SJCRH30 (cell line): Measurements from ENCODE around the genes LIME1 and TPD52L2.

- RAMPAGE, long total RNA = no peak
These were observed 31.0 kb upstream of the TCFL5 start for GRCh38 chr20:62892469-62893240.

GRCh38 chr20:62894866-62895290 lies 31.4 kb downstream of the DIDO1 start:
- RAMPAGE, long total RNA = no peak

DNA sequence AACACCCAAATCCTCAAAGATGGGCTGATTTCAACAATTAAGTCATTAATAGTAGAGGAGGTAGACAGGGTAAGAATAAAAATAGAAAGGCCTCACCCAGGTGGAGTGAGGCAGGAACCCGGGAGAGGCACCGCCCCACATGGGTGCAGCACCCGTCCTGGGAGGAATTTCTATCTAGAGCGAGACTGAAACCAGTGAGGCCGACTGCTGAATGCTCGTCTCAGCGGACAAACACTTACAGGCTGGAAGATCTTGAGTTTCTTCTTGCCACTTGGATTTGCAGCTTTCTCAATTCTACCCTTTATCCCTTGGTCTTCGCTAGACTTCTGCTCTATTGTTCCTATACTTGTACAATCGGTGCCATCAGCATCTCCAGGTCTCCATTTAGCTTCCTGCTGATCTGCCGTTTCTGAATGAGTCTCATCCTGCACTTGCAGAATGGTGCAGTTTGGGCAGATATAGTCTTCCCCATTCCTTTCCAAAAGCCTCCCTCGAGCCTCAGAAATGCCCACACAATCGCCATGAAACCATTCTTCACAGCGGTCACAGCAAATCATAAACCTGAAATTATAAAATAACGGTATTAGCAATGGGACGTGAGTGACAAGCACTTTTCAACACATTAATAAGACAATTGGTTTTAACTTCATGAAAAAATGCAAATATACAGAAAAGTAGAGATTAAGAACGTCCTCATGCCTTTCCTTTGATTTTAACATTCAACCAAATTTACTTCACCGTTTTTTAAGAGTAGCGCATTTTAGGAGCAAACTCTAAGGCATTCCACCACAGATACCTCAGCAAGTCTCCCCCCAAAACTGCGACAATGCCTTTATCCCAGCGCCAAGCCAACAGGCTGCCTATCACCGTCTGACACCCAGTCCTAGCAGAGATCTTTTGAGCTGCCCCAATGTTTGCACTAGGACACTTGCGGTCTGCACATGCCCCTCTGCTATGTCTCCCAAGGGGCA lies 16.6 kb downstream of the DIDO1 start:
- RAMPAGE, long total RNA = no peak

DNA sequence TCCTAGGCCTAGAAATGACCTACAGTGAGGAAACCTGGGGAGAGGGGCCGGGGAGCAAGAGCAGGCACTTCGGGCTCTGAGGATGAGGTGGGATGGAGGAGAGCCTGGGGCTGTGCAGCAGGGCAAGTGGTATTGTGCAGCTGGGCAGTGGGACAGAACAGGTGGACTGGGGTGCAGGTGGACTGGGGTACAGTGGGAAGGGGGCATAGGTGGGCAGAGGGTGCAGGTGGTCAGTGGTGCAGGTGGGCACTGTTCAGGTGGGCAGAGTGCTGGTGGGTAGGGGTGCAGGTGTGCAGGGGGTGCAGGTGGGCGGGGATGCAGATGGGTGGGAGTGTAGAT lies 20.6 kb downstream of the BHLHE23 start:
- RAMPAGE, long total RNA = no peak

DNA sequence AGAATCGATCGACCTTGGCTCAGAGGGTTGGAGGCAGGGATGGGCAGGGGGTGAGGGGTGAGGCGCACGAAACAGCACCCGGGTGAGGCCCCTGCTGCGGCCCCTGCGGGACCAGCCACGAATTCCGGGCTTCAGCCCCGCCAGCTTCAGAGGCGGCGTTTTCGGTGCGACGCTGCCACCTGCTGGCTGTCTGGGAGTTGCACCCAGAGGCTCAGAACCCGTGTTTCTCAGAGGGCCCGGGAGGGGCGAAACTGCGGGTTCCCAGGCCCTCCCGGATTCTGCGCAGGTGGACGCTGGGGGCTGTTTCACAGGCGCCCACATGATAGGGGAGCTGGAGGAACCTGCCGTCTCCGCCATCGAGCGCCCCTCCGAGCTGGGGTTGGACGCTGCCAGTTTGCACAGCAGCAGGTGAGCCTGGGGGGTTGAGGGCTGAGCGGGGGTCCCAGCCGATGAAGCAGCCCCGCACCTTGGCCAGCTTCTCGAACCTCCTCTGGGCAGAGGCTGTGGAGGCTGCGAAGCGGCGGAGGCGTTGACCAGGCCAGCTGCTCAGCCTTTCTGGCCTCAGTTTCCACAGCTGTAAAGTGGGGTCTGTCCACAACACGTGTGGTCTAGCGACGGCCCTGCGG lies 2.4 kb upstream of the BHLHE23 start:
- RAMPAGE, long total RNA = no peak

DNA sequence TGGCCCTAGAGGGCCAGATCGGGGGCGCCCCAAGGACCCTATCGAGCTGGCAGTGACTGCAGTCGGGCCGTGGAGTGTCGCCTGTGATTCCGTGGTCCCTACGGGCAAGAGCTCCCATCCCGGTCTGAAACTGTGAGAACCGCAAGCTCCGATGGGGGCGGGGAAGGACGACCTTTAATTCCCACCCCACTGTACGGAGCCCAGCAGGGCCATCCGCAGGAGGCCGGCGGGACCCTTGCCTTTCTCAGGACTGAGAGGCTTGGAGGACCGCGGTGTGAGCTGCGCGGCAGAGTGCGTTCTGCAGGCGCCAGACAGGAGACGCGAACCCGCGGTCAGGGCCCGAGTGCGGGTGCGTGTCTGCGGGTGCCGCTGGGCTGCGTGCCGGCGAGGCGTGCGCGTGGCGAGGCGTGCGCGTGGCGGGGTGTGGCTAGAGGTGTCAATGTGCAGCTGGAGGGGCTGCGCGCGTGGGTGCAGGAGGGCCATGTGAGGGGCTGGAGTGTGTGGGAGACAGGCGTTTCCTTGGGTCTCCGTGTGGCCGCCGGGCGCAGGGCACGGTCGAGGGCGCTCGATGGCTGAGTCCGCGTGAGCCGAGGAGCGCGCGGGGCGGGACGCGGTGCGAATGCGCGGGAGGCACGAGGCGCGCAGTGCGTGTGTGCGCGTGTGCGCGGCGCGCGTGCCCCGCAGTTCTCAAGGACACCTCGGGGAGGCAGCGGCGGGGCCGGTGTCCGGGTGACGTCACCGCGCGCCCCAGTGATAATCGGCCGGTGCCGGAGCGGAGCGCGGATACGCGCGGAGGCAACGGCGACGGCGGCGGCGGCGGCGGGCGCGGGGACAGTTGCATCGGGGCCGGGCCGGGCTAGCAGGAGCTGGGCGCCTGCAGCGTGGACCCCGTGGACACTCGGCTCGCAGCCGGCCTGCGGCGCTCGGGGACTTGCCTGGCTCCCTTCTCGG lies 38.9 kb downstream of the YTHDF1 start:
- RAMPAGE, long total RNA = no peak

DNA sequence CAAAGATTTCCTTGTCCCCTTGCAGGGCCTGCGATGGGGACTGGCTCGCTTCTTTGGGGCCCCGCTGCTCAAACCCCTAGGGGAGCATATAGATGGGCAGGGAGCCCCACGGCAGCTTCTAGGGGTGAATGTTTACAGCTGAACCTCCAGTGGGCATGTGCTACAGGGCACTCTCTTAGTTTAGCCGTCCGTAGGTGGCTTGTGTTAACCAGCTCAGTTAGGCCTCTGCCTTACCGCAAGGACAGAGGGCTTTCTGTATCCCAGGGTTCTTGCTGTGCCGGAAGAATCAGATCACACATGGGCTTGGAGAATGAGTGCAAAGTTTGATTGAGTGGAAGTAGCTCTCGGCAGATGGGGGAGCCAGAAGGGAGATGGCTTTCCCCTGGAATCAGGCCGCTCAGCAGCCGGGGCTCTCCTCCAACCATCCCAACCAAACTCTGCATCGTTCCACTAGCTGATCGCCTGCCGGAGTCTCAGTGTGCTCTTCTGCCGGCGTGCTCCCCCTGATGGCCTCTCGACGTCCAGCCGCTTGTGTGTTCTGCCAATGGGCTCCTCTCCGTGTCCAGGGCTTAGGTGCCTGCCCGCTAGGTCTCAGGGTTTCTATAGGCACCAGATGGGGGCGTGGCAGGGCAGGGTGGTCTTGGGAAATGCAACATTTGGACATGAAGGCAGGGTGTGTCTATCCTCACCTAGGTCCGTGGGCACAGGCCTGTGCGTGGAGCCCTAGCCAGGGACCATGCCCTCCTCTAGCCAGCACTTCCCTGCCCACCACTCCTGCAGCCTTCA lies 5.0 kb upstream of the BIRC7 start:
- RAMPAGE, long total RNA = no peak

GRCh38 chr20:63363779-63364073 lies 2.6 kb upstream of the CHRNA4 start:
- RAMPAGE, long total RNA = no peak

DNA sequence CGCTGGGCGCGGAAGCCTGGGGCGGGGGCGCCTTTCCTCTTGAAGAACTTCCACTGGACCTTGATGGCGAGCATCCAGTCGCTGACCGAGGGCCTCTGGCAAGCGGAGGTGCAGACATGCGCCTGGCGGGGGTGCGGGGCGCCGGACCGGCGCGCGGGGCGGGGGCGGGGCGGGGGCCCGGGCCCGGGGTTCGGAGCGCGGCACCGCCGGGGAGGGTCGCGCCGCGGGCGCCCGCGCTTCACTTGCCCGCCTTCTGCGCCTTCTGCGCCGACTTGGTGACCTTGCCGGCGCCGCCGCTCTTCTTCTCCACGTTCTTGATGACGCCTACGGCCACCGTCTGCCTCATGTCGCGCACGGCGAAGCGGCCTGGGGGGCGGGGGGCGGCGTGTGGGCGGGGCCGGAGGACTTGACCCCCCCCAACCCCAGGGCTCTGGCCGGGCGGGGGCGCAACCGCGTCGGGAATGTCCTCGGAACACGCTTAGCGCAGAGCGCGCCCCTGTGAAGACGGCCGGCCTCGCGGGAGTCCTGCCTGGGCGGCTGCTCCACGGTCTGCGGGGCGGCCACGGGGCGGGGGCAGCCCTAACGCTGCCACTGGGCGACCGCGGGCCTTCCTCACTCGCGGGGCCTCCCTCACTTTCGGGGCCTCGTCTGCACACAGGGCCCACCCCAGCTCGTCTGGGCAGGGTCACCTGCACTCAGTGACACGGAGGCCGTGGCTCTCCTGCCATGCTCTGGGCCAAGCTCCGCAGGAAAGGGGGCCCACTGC lies 10.6 kb downstream of the EEF1A2 start:
- RAMPAGE, long total RNA = no peak

GRCh38 chr20:63523080-63523832 lies 2.7 kb downstream of the PPDPF start:
- RAMPAGE, long total RNA = no peak

DNA sequence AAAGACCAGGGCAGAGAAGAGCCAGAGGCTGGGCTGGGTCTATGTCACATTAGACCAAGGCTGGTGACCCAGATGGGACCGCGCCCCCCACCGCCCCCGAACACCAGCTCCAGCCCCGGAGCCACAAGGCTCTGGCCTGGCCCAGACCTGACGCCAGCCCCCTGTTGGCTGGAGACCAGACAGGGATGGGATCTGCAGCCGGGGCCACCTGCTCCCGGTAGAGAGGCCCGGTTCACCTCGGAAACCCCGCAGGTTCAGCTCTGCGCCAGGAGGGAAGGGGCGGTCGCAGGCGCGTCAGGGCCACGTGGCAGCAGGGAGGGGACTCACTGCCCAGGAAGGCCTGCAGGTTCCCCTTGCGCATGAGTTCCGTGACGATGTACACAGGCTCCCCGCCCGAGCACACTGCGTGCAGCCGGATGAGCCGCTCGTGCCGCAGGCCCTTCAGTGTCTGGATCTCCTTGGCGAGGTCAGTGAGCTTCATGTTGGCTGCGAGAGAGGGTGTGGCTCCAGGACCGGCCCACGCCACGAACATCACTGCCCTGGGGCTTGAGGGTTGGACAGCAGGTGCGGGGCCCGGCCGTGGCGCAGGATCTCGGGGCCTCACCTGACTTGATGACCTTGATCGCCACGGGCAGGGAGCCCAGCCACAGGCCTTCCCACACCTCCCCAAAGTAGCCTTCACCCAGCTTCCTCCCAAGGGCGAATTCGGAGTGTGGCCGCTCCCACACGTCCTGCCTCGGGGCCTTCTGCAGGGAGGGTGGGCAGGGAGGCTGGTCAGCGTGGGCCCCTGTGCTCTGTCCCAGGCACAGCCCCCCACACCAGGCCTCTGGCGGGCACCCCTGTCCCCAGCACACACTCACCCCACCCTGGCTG lies 4.9 kb upstream of the PTK6 start:
- RAMPAGE, long total RNA = no peak

GRCh38 chr20:63569748-63570318 lies 4.2 kb downstream of the HELZ2 start:
- RAMPAGE, long total RNA = no peak

GRCh38 chr20:63589528-63590580 lies 15.8 kb upstream of the HELZ2 start:
- RAMPAGE, long total RNA = no peak

- RAMPAGE, long total RNA = no peak
These were observed 24.0 kb downstream of the GMEB2 start for GRCh38 chr20:63602829-63603284.

DNA sequence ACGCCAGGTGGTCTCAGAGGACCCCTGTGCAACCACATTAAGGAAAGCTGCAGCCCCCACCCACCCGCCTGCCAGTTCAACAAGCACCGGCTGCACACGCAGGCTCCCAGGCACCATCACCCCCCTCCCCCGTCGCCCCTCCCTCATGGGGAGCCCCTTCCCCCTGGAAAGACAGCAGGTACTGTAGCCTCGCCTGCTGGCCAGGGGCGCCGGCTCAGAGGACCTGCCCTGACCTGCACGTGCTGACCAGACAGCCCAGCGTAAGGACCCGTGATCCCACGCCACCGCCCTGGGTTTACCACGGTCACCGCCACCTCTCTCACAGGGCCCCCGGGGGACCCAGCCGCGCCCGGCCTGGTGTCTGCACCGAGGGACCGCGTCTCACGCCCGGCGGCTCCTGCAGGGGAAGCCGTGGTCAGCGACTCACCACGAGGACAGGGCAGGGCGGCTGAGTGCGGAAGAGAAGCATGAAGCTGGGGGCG lies 12.4 kb downstream of the STMN3 start:
- RAMPAGE, long total RNA = no peak

- RAMPAGE, long total RNA = no peak
These were observed at the start of gene LIME1 for GRCh38 chr20:63736070-63736762. Gene LIME1 (plus strand): TSS chr20:63736664.

GRCh38 chr20:63743128-63744097 lies 3.8 kb downstream of the SLC2A4RG start:
- RAMPAGE, long total RNA = no peak

GRCh38 chr20:63864794-63865748 lies at the start of gene TPD52L2:
Gene TPD52L2 (plus strand): TSS chr20:63865270.
- RAMPAGE, long total RNA = no peak

GRCh38 chr20:63945650-63946894 lies 10.1 kb downstream of the UCKL1 start:
- RAMPAGE, long total RNA = no peak

GRCh38 chr20:63959229-63959822 lies 3.1 kb upstream of the UCKL1 start:
- RAMPAGE, long total RNA = no peak